Aorta (tissue), 1 donor: ENCODE measurements around the genes USP17L13 and USP17L19.

DNA sequence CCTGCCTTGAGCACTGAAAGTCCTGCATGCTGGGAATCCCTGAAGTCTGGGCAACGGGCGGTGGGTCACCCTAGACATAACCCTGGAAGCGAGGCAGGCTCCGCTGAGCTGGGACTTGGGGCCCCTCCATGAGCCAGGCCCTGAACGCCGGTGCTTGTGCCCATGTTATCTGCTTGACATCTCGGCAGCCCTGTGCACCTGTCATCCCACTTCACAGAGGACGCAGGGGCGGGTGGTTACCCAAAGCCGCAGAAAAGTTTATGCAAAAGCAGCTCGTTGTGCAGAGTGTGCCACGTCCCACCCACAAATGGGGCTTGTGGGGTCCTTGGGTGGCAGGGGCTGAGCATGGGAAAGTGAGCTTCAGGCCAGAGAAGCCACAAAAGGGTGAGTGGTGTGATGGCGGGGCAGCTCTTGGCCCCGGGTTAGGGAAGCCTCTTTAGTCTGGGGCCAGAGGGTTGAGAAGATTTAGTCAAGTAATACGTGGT lies 29.8 kb downstream of the SH3TC1 start:
- PRO-cap, result no peak

- PRO-cap, result no peak
Observed at GRCh38 chr4:8470426-8471211, 30.0 kb downstream of the TRMT44 start.

- PRO-cap, result no peak
Observed at GRCh38 chr4:9122677-9123064, 47.5 kb upstream of the FAM90A26 start.

- PRO-cap, result no peak
Observed at GRCh38 chr4:9224655-9225176, at the start of gene USP17L13. Gene USP17L13 (plus strand): TSS chr4:9224896.

- PRO-cap, result no peak
Observed at GRCh38 chr4:9253145-9253600, at the start of gene USP17L19. Gene USP17L19 (plus strand): TSS chr4:9253378.

GRCh38 chr4:9603795-9604817 lies 159.9 kb downstream of the DEFB131A start:
- PRO-cap, result no peak

GRCh38 chr4:9989832-9990257 lies 31.5 kb downstream of the SLC2A9 start:
- PRO-cap, result no peak

DNA sequence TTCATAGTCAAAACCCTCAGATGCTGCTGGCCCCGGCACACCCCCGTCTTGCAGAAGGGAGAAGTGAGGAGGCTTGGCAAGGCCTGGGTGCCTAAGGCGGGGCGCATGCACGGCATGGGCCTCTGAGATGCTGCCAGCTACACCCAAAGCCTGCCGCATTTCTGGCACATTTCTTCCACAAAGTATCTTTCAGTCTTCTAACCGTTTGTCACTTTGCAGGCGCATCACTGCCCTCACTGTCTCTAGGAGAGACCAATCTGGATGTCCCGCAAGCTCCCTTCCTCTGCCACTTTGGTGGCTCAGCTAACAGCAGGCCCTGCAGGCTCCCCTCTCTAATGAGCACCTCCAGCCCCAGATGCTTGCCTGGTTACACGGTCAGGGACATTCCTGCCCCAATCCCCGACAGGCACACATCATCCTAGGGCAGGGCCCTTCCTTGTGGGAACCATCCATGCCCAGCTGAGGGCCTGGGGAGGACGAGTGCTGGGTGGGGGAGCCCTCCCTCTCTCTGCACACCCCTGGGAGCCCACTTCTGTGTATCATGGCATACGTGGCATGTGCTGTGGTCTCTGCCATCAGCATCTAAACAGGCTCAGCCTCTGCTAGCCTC lies 19.4 kb downstream of the WDR1 start:
- PRO-cap, result no peak

DNA sequence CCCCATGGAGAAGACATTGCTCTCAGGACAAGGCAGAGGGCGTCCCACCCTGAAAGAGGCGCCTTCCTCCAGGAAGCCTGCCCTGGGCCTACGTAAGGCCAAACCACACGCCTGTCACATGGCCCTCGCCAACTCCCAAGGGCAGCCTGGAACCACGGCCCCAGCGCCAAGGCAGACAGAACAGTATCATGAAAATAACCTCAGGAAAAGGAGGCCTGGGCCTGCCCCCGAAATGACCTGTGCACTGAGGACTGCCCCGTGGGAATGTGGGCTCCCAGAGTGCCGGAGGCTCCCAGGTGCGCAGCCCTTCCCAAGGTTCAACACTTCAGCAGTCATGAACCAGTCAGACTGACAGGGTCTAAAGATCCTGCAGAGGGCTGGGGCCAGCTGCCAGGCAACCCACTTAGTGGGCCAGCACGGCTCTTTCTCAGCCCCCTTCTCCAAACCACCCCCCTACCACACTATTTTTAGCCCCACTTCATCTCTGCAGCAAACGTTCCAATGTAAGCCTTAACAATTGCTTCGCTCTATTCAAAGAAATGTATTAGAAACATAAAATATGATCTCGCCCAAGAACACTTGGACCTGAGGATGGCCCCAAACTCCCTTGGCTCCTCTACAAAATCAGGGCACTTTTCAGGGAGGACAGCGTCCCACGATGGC lies 15.5 kb downstream of the WDR1 start:
- PRO-cap, result no peak

DNA sequence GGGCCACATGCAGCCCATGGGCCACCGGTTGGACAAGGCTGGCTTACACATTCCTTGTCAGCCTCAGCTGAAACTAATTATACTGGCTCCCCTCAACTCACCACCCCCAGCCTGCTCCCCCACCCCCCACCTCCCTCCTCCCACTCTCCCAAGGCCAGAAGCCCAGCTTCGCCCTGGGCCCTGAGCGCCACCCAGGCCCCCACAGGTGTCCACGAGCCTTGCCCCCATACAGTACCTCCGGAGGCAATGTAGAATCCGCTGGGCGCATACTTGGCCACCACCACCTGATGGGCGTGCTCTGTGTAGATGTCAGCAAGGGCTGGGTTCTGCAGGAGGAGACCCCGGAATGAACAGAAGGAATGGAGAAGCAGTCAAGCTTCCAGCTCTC lies 12.9 kb downstream of the WDR1 start:
- PRO-cap, result no peak

DNA sequence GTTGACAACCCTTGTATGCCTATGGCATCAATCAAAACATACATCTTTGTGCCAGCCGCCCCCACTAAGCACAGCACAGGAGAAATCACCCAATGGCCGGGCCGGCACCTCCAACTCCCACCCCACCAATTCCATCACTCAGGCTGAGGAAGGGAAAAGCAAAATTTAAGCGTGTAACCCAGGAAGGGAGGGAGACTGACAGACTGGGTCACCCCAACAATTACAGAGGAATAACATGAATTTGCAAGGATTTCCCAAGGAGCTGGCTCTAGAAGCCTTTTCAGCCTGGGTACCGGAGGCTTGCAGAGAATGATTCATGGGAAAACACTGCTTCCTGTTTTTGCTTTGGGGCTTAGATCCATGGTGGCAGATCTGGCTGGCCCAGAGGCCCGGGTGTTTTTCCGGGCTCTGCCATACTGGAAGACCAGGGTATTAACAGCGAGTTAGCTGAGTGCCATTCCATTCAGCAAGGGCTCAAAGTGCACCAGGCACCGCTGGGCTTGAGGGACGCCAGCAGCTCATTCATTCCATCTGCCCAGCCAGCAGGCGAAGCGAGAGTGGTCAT lies 1.4 kb downstream of the WDR1 start:
- PRO-cap, result unidirectional peak, plus-strand start at position 462 of the sequence

- PRO-cap, result no peak
Observed at GRCh38 chr4:11118748-11119171, 309.9 kb downstream of the HS3ST1 start.

GRCh38 chr4:11271345-11271544 lies 157.4 kb downstream of the HS3ST1 start:
- PRO-cap, result no peak

GRCh38 chr4:13483071-13483517 lies 1.0 kb downstream of the RAB28 start:
- PRO-cap, result no peak

DNA sequence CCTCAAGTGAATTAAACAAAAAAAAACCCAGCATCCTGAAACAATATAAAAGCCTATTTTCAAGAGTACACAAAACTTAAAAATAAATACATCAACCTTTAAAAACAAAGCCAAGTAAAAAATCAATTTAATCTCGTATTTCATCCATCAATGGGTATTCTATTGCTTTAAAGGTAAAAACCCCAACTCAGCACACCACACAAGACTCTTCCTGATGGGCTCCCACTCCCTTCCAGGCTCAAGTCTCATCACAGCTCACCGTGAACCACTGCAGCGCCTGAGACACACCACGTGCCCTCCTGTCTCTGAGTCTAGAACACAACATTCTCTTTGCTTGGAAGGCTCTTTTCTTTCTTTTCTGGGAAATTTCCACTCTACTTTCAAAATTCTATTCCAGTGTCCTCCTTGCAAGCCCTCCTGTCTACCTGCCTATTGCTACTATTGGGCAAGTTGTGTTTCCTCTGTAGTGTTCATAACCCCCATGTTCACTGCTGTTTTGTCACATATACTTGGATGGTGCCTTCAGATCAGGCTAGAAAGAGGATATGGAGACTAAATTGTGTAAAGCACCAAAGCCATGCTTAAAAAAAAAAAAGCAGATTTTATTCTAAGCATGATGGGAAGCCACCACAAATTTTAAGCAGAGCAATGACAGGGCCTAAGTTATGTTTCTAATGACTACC lies 31.4 kb downstream of the BOD1L1 start:
- PRO-cap, result no peak

- PRO-cap, result no peak
Observed at GRCh38 chr4:13840563-13841459, 213.3 kb upstream of the BOD1L1 start.

DNA sequence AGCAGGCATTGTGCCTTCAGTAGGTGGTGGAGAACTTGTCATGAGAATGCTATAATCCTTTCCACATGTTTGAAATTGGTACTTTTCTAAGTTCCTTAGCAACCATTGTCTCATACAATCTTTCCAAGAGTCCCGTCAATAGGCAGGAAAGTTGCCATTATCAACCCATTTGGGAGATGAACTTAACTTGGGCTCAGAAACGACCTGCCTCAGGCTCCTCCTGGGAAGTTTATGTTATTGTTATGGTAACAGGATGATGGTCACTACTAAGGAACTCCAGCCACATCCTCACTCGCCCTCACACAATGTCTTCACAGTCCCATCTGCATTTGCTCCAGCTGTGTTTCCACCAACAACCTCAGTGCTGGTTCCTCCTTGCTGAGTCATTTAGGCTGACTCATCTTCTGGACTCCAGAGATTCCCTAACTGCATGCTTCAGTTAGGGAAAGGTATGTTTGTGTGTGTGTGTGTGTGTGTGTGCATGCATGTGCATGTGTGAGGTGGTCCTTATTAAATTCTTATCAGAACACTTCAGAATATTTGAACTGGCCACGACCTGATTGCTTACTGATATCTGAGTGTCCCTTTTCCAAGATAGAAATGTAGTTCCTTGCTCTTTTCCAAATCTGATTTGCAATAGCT lies 293.4 kb upstream of the BOD1L1 start:
- PRO-cap, result no peak

- PRO-cap, result bidirectional peak, plus-strand start at chr4:15003828, minus-strand start at chr4:15003446
Observed at GRCh38 chr4:15003304-15003897, 1.1 kb downstream of the CPEB2 start.

DNA sequence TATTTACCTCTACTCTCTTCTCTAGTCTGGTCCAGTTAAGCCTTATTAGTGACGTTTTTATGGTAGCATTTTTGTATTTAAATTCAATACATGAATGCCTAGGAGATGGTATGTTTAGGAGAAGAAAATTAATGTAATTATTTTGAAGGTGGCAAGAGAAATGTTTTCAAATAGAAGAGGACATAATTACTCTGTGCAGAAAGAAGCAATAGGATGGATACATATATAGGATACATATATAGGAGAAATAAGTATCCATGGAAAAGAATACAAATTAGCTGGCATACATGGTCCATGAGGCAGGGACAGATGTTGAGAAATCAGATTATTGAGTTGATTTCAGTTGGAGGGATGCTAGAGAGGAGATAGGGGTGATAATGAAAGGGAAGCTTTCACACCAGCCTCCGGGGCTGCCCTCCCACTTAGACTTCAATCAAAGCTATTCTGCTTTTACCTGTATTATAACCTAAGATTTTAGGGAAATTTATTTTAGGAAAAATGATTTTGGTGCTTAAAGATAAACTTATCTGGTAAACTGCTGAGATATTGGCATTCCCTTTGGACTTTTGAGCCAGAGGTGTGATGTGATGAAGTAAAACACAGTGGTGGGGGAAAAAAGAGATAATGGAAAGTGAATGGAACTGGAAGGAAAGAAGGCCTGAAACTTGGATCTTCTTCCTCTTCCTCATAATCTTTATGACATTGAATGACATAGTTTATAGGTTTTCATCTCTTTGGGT lies 7.4 kb downstream of the CPEB2 start:
- PRO-cap, result no peak

GRCh38 chr4:15029607-15030191 lies 27.4 kb downstream of the CPEB2 start:
- PRO-cap, result no peak